Left lobe of liver (tissue), 1 donor: ENCODE results near the genes ARHGAP6, FRMPD4, TMSB4X, MOSPD2 and PIR.

DNA sequence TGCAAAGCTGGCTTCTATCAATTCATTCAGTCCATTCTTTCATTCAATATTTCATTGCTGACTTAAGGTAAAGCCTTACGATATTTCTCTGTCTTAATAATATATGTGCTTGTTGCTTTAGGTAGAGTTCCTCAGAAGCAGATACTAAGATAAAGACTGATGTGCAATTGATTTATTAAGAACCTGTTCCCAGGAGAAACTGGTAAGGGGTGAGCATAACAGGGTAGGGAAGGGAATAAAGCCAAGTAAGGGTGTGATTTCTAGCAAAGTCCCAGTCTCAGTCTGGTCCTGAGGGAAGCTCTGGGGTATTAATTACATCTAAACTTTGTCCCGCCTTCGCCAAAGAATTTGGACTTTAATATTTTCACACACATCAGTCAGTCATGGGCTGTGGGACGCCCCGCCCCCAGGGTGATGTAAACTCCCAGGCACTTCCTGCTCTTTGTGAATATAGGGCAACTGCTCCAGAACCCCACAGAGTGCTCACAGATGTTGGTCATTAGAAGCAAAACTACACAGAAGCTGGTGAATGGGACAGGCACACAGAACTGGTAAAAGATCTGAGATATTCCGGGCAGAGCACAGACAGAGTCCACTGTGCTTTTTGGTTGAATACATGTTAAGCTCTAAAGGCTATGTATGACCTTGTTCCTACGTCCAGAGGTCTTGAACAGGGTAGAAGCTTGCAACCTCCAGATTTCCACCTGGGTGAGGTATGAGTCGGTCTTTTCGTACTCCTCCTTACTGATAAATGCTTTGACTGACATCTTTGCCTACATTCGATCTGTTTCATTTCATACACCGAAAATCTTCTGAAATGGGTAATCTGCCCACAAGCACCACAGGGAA is 144.3 kb downstream of the AMELX start:
- PRO-cap: bidirectional peak, plus-strand start at position 477 of the sequence, minus-strand start at position 284 of the sequence

GRCh38 chrX:11665572-11666519 is at the start of gene ARHGAP6:
TSS of gene ARHGAP6 (minus strand) at chrX:11665920.
- PRO-cap: bidirectional peak, plus-strand start at chrX:11666047, minus-strand start at chrX:11665975

- PRO-cap: no peak
Measured at GRCh38 chrX:11792580-11793241, 34.7 kb downstream of the MSL3 start.

DNA sequence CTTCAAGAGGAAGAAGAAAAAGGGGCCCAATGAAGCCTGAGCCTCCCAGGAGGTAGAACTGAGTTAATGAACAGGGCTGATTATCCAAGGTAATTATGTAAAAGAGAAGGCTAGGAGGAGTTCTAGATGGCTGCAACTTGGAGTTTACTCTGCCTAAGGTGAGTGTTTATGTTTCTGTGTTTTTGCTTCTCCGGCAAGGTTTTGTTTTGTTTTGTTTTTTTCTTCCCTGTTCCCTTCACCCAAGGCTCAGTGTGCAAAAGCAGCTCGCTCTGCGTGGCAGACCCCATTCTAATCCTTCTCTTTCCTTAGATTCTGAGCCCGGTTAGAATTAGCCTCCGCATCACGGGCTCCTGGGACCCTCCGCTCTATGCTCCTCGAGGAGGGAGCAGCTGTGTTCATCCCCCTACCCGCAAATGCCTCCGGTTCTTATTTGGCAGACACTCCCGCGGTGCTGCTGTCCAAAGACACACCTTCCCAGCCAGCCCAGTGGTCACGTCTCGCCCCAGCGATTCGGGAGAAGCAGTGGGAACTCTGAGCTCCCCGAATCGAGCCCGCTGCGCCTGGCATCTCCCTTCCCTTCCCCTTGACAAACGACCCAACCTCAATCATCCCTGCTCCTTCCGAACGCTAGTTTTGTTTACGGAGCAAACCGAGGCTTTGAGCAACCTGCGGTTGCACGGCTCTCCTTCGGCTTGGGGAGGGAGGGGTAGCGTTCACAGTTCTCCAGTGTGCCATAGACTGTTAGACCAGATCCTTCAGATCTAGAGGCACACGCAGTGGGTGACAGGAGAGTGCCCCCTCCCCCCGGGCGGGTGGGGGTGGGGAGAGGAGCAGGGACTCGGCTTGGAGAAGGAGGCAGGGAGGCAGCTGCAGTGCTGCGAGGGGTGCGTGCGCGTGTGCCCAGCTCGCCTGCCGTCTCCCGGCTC is at the start of gene FRMPD4:
TSS of gene FRMPD4 (plus strand) at position 866 of the 926 bp plus-strand sequence.
- PRO-cap: no peak

DNA sequence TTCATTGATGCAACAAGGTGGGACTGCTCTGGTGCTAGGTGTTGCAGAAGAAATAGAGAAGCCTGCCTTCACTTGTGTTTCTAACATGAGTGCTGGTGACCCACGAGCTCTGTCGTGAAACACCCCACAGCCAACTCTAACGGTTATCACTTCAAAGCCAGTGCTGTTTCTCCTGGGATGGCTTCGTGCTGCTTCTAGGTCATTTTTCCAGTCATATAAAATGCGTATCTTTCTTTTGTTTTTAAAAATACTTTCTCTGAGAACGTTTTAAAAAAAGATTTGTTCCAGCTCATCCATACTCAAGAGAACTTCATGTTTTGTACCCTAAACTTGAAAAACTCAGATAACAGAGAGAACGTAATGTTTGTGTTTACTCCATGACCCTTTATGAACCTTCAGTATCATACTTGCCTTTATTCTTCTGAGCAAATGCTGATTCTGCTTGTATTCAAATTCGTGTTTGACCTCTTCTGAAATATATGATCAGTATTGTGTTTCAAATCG is 18.7 kb upstream of the PRPS2 start:
- PRO-cap: no peak

- PRO-cap: no peak
Measured at GRCh38 chrX:12951449-12951943, 23.4 kb upstream of the TMSB4X start.

DNA sequence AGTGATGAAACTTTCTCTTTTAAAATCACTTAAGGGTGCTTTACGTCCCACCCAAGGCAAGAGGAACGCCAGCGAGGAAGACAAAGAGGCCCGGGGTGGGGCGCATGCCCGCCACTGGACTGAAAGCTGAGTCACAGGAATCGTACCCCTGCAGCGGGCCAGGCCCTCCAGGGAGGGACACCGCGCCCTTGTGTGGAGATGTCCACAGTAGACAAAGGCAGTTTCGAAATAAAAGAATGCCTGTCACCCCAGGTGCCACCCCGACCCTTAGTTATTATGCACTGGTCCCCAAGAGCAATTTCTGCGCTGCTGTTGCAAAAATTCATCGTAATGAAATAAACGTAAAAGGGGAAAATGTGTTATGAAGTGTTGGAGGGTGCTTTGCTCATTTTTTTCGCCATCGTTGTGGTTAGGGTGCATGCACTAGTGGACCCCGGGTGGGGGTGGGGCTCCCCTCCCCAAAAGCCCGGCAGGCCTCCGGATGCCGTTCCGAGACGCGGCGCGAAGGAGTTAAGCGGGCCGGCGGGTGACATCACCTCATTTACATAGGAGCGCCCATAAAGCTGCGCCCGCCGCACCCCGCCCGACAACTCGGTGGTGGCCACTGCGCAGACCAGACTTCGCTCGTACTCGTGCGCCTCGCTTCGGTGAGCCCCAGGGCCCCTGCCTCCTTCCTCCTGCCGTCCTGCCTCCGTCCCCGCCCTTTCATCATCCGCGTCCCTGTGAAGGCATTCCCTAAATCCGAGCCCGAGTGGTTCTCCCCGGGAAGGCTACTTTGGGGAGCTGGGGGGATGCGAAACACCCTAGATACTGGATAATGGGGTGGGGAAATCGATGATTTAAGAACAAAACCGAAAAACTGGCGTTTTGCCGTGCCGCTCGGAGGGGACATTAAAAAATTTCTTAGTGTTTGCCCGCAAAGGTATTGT is at the start of gene TMSB4X:
TSS of gene TMSB4X (plus strand) at position 589 of the 929 bp plus-strand sequence.
- PRO-cap: bidirectional peak, plus-strand start at position 589 of the sequence, minus-strand start at position 483 of the sequence

GRCh38 chrX:13002222-13002670 is 27.3 kb downstream of the TMSB4X start:
- PRO-cap: no peak

DNA sequence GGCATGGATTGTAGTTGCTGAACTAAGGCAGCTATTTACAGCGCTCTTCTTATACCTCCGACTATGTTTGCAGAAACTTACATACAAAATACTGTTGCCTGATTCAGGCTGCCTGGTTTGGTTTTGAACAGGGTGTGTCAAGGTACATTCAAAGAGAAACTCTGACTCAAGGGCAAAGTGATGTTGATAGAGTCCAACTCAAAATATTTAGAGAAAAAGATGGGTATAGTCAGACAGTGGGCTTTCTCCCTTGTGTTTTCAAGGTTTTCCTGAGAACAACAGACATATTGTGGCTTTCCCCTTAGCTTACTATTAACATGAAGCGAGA is 31.0 kb downstream of the FAM9C start:
- PRO-cap: no peak

GRCh38 chrX:13088114-13088629 is 43.8 kb upstream of the FAM9C start:
- PRO-cap: no peak

- PRO-cap: bidirectional peak, plus-strand start at chrX:13162818, minus-strand start at chrX:13162808; bidirectional peak, plus-strand start at chrX:13163023, minus-strand start at chrX:13162949
Measured at GRCh38 chrX:13162707-13163244, 118.4 kb upstream of the FAM9C start.

- PRO-cap: no peak
Measured at GRCh38 chrX:13223988-13224266, 95.9 kb downstream of the ATXN3L start.

DNA sequence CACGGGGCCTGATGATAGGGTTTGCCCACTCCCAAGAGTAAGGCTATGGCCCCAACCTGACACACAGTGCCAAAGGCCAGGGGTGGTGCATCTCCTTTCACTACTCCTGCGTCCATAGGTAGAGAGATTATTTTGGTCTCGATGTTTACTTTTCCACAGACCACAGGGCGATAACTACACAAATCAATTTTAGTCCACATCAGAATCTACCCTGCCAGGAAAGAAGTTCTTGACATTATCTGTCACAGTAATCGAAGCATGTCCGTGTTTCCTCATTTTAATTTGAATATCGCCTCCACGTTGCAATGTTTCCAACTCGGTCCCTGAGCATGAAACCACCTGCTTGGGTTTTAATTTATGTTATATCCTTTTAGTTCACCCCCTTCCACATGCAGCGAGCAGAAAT is 100.0 kb upstream of the ATXN3L start:
- PRO-cap: no peak

DNA sequence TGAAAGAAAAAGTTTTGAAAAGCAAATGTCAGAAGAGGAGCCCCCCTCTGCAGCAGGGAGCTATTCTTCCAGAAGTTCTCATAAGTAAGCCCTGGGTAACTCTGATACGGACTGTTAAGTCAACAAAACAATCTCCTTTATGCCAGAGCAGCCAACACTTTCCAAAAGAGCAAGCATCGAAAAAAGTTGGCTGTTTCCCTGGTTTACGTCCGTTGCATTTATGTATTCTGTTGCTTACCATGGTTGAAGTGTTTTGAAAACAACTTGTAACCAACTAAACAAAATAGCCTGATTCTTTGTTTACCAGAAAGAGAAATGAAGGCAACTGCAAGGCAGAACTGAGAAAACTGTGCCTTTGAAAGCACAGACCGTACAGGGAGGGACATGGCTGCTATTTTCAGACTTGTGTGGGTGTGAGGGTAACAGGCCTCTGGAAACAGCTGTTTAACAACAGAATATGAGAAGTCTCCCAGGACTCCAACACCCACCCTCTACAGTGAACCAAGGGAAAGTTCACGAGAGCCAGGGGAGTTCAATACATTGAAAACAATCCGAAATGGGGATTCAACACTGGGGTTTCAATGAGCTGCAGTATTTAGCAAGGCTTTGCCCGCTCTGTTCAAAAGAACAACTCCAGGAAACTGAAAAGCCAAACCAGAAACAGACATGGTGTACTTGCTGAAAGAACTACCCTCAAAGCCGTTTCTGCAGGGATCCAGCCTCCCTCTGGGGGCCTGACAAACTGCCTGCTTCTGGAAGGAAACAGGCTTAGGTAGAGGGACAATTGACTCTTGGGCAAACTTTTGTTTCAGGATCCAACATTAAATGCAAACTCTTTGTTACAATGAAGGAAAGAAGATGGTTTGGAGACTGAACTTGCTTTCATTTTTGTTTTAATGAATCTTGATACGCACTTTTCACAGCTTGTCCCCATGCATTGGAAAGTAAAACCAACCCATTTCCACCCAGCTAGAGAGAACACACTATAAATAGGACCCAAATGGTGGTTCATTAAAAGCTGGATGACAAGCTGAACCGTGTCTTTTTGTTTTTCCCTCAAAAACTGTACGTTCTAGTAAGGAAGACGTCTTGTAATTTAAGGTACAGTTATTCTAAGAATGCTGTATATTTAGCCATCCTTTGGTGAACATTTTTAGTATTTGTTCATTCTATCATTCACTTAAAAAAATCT is 95.6 kb upstream of the EGFL6 start:
- PRO-cap: no peak

DNA sequence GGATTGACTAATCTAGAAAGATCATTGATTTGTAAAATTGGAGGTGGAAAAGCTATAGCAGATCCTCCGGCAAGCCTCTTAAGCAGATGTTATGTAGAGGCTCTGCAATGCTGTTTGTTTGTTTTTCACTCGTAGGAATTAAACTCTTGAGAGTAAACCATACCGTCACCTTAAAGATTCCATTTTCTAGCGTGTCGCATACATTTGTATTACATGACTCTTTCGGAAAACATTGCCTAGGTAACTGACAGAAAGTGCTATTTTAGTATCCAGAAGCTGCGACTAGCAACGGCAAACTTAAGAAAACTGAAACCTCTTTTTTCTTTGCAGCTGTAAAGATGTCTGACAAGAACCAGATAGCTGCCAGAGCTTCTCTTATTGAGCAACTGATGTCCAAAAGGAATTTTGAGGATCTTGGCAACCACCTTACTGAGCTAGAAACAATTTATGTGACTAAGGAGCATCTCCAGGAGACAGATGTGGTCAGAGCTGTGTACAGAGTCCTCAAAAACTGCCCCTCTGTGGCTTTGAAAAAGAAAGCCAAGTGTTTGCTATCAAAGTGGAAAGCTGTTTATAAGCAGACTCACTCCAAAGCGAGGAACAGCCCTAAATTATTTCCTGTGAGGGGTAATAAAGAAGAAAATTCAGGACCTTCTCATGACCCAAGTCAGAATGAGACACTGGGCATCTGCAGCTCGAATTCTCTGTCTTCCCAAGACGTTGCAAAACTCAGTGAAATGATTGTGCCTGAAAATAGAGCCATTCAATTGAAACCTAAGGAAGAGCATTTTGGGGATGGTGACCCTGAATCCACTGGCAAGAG is 9.4 kb downstream of the TCEANC start:
- PRO-cap: no peak

DNA sequence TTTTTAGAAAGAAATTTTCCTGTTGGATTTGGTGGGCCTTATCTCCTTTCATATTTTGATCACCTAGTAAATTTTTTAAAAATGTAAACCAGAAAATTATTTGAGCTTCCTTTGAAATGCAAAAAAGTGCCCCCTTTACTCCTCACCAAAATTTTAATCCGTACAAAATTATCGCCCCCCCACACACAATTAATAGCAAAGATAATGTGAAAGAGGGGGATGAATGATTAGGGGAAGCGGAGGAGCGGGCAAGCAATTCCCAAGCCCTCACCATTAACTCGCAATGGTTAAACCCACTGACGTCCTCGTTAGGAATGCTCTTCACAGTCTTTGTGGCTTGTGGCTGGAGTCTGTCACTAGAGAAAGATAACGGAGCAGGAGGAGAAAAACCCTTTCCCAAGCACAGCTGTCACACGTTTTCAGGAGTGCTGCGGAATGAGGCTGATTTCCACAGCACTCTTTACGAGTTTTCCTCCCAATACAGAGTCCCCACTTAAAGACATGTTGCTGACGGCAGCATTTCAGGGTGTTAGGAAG is 92.4 kb downstream of the GEMIN8 start:
- PRO-cap: no peak

GRCh38 chrX:14028407-14029124 is 1.1 kb downstream of the GEMIN8 start:
- PRO-cap: no peak

DNA sequence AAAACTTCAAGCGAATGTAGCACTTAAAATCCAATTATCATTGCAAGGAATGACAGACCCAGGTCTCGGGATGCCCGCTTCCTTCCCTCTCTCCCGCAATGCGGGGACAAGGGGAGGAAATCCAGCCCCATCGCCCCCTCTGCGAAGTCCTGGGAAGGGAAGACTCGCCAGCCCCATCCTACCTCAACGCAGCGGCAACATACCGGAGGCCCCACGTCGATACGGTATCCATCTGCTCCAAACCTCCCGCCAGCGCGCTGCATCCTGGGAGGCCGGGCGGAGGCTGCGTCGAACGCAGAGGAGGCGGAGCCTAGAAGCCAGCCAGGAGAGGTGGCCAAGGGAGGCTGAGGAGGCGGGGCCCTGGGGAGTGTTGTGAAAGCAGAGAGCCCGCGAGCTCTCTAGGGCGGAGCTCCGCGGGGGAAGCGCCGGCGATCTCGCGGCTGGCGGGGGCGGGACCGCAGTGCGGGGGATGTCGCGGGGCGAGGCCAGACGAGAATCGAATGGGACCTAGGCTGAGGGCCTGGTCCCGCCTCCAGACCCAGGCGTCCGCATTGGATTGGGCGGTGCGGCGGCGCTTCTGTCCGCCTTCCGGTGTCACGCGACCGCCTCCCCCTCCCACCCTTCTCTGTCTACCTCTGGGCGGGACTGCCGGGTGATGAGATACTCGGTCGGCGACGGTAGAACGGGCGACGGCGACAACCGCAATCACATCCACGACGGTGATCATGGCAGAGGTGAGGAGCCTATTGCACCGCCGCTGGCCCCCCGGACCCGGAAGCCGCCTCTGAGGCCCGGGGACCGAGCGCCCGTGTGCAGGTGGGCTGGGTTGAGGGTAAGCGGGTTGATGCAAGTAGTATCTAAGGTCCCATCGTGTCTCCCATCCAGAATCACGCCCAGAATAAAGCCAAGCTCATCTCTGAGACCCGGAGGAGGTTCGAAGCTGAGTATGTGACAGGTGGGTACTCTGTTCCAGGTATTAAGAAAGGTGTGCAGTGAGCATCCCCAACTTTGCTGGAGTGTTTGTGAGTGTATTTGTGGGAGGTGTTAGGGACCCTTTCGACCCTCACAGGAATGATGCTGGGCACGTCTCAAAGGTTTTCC is at the start of gene MOSPD2:
TSS of gene MOSPD2 (plus strand) at position 618 of the 1,101 bp plus-strand sequence.
- PRO-cap: bidirectional peak, plus-strand start at position 401 of the sequence, minus-strand start at position 234 of the sequence; bidirectional peak, plus-strand start at position 658 of the sequence, minus-strand start at position 435 of the sequence

DNA sequence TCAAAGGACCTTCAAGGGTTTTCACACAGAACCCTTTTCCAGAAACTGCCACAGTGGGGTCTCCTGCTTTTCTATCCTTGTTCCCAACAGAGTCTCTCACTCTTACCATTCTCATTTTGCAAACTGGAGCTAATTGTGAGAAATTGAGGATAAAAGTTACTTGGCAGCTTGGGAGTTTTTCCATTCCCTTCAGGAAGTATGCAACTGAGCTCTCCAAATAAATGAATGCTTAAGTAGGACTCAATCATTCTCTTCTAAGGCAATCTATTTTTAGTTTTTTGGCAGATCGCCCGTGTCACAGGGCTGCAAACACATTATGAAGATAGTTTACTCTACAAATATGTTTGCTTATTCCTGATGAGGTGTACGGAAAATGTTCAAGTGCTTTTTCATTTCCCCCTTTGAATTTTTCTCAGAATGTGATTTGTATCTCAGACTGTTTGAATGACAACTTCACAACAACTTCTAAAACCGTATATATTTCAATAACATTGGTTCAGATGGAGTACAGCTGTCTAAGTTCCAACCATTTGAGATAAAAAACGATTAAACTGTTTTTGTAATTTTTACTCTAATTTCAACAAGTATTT is 5.3 kb downstream of the ASB11 start:
- PRO-cap: no peak

DNA sequence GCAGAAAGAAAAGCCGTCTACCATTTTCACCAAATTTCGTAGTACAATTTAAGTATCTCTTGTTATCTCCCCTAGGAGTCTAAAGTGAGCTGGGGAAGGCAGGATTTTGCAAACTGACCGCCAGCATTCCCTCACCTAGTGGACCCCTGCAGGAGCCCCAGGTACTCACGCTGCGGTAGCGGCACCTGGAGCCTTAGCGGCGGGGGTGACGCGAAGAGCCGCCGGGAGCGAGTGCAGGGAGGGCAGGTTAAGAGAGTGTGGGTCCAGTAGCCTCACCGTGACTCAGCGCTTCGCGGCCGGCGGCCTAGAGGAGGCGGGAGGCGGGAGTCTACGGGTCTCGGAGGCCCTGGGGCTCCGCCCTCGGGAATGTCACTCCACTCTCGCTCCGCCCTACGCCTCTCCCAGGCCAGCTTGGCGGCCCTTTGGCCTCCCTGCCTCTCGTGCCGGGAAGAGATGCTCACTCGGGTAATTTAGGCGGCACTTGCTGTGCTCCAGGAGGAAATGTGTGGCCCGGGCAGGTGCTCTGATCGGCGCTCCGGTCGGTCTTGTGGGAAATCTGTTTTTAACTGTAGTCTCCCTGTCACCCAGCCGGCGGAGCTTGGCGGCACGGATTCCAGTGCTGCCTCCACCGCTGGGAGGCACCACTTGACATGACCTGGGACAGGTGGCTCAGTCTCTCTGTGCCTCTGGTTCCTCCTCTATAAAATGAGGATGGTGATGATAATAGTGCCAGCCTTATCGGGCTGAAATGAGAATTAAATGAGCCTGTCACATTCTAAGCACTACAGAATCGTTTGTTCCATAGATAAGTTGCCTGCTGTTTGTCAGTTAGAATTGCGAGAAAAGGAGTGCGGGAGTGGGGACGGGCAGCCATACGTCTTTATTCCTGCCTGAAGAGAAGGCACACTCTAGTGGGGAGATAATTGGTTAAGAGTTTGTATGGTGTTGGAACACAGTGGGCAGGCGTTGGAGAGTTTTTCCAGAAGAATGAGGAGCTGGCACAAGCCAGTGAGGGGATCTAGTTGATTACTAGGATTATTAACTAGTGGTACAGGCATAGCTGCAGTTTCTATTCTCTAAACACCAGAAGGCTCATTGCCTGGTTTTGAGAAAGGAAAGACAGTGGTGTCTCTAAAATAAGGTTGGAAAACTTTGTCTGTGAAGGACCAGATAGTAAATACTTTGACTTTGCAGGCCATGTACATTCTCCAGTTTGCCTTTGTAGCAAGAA is at the start of gene PIR:
TSS of gene PIR (minus strand) at position 313 of the 1,231 bp plus-strand sequence.
- PRO-cap: bidirectional peak, plus-strand start at position 449 of the sequence, minus-strand start at position 284 of the sequence